Hair follicular keratinocyte (primary cell): ENCODE results near the gene CHMP5.

DNA sequence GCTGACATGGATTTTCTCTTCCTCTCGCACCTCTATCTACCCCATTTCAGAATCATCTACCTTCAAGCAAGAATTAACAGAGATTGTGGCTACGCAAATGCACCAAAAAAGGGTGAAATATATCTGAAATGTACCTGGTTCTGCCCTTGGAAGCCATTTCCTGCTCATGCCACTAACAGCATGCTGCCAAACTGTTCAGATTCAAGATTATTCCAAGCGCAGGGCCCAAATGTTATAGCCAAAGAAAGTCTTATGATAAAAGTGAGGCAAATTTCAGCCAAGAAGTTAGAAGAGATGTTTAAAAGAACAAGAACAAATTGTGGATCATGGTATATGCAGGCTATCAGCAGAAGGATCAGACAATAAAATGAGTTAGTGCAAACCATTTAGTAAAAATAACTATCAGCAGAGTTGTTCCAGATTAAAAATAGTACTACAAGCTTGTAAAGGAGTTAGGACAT lies 1.9 kb downstream of the IFNK start:
- RAMPAGE, long total RNA = no peak

DNA sequence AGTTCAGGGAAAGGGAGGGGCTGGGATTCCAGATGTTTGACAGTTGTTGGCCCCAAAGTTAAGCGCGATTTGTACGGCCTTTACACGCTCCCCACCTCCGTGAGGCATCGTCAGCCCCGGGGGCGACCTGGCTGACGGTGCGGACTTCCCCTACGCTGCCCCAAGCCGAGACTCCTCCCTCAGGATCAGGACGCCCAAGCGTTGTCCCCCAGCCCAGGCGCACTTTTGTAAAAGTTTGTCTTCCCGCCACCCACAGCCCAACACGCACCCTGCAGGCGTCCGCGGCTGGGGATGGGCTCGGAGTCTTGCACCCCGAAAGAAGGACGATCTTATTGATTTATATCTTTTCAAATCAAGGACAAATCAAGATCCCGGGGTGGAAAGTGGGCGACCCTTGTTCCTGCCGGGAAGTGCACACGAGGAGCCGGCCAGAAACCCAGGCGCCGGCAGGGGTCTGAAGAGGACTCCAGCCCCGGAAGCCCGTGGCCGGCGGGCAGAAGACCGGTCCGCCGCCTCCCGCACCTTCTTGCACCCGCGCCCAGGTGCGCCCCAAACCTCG lies 619 bp downstream of the MOB3B start:
- RAMPAGE, long total RNA = no peak

- RAMPAGE, long total RNA = no peak
Observed at GRCh38 chr9:30770914-30771438, 1557.6 kb upstream of the LINGO2 start.

DNA sequence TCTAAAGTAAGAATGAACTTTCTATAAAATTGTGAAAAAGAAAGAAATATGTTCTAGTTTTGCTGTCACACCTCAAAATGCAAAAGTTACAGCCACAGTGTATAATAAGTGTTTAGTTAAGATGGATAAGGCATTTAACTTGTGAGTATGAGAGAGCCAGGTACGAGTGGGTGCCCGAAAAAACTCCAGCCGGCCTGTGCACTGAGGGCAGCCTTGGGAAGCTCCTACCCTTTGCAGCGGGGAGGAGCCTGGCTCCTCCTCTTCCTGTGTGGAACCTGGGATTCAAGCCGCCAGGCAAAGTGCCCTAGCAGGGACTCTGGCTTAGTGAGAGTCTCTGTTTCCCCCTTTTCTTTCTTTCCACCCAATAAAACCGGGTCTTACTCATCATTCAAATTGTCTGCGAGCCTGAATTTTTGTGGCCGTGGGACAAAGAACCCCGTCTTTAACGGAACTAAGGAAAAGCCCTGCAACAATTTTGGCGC lies 536.0 kb upstream of the ACO1 start:
- RAMPAGE, long total RNA = no peak

DNA sequence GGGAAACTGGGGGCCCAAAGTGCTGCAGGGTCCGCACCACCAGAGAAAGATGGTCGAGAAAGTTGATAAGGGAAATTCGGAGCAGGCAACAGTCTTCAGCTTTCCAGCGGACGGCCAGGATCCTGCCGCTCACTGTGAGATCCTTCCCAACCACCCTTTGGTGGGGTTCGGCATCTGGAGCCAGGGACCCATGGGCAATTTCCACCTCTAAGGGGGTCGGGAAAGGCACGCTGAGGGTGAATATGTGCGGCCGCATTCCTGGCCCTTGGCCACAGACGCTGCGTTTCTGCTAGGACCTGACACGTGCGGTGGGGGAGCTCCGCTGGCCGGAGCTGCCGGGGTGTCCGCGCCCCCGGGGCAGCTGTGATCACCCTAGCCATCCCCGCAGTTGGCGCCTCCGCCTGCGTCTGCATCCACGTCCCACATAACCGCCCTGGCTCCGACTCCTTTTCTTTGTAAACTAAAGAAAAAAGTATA lies 5.3 kb upstream of the DNAJA1 start:
- RAMPAGE, long total RNA = no peak

- RAMPAGE, long total RNA = no peak
Observed at GRCh38 chr9:33023896-33024555, 1.0 kb upstream of the DNAJA1 start.

DNA sequence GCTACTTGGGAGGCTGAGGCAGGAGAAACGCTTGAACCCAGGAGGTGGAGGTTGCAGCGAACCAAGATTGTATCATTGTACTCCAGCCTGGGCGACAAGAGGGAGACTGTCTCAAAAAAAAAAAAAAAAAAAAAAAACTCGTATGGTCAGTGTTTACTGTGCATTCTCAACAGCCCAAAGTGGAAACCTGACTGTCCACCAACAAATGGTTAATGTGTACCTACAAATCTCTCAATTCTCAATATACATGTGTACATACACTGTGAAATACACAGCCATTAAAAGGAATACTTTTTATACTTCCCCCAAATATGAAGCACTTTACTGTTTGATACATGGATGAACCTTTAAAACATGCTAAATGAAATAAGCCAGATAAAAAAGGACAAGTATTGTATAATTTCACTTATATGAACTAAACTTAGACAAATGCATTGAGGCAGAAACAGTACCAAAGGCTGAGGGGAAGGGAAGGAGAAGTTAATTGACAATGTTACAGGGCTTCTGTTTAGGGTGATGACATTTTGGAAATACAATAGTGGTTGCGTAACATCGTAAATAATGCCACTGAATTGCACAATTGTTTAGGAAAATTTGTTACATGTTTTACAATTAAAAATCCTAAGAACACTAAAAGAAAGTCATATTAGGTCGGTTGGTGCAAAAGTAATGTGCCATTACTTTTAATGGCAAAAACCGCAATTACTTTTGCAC lies 16.6 kb downstream of the DNAJA1 start:
- RAMPAGE, long total RNA = no peak

- RAMPAGE, long total RNA = no peak
Observed at GRCh38 chr9:33108612-33108989, 32.1 kb upstream of the SMU1 start.

GRCh38 chr9:33113043-33113630 lies 36.7 kb upstream of the SMU1 start:
- RAMPAGE, long total RNA = no peak

DNA sequence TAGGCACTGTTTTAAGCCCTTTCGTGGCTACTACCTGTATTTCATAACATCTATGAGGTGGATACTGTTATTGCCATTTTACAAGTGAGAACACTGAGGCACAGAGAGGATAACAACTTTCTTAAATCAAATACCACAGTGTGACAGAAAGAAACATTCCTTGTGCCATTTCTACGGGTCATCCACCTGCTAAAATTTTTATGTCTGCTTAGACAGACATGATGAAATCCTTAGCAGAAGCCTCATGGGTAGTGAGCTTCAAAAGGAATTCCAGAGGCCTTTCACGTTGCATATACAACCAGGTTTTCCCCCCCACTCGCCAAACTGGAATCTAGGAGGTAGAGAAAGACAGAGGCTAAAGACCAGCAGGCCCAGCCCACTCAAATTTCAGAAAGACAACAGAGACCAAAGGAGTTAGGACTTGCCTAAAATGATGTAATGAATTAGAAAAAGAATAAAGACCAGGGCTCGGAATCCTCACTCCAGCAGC lies 9.3 kb downstream of the B4GALT1 start:
- RAMPAGE, long total RNA = no peak

DNA sequence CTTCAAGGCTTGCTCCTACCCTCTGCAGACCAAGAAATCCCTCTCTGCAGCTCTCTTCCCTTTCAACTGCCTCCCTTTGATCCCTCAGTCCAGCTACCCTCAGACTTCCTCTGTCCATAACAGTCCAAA lies 9.0 kb downstream of the B4GALT1 start:
- RAMPAGE, long total RNA = no peak

- RAMPAGE, long total RNA = no peak
Observed at GRCh38 chr9:33163479-33164303, 3.4 kb downstream of the B4GALT1 start.

DNA sequence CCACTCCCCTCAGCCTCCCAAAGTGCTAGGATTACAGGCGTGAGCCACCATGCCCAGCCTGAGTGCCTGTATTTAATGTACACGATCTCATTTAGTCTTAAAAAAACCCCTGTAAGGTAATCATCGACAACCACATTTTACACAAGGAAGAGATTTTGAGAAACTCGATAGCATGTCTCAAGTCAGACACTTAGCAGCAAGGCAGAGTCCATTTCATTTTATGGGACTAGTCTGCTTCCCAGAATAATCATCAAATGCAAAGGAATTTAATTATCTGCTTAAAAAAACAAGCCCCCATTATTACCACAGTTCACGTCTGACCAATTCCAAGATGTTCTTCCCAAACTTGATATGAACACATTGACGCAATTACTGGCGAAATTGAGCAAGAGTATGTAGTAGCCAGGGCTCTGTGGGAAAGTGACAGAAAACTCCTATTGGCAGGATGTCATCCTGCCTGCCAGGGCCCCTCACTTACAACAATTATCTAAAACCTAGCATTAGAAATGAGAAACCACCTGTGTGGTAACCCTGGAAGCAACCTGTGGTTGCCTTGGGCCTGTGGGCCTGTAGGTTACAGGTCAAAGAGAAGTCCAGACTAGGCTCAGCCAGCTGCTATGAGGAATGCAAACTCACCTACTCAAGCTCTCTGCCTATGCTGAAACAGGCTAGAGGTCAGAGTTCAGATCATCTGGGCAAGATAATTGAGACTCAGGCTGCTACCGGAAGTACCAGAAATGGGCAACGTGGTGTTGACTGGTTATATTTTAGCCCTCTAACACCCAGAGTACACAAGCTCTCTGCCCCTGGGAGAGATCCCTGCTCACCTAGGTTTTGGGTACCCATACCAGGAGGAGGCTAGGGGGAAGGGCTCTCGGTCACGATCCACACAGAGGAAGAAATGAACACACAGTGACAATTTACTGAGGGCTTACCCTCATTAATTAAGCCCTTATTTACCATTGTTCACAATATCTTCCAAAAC lies 1.6 kb downstream of the B4GALT1 start:
- RAMPAGE, long total RNA = no peak

DNA sequence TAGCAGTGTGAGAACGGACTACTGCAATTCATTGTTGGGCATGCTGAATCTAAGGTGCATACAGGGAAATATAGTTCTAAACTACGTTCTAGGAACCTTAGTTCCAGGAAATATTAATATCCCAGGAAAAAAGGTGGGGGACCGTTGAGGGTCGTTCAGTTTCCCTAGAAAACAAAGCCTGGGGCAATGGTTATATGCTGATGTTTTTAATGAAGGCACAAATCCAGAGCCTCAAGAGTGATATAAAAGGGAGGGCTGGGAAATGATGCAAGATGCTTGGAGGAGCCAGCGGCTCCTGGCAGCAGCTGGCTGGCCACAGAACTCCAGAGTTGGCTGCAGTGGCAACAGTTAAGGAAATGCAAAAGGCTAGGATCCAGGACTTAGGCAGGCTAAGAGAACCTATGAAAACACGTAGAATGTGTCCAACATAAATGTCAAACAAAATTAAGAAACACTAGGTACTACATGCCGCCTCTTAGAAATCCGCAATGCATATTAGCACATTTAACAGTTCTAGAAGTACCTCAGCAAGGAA lies 31.0 kb upstream of the B4GALT1 start:
- RAMPAGE, long total RNA = no peak

DNA sequence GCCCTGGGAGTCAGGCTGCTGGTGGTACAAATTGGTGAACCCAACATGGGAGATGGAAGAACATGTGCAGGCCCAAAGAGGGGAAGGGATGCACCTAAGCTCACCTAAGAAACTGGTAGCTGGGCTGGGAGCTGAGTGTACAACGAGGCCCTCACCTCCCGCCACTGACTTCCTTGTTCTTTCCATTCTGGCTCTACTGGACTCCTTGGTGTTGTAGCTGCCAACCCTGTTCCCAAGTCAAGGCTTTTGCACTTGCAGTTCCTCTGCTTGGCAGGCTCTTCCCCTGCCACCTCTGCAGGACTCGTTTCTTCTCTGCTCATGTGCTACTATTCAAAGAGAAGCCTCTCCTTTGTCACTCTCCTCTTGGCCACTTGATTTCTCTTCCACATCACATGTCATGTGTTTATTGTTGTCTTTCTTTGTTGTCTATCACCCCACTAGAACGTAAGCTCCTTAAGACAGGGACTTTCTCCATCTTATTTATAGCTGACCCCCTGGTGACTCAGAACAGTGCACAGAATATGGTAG lies 5.4 kb upstream of the SPINK4 start:
- RAMPAGE, long total RNA = no peak

GRCh38 chr9:33262627-33263031 lies 1.9 kb downstream of the BAG1 start:
- RAMPAGE, long total RNA = no peak

DNA sequence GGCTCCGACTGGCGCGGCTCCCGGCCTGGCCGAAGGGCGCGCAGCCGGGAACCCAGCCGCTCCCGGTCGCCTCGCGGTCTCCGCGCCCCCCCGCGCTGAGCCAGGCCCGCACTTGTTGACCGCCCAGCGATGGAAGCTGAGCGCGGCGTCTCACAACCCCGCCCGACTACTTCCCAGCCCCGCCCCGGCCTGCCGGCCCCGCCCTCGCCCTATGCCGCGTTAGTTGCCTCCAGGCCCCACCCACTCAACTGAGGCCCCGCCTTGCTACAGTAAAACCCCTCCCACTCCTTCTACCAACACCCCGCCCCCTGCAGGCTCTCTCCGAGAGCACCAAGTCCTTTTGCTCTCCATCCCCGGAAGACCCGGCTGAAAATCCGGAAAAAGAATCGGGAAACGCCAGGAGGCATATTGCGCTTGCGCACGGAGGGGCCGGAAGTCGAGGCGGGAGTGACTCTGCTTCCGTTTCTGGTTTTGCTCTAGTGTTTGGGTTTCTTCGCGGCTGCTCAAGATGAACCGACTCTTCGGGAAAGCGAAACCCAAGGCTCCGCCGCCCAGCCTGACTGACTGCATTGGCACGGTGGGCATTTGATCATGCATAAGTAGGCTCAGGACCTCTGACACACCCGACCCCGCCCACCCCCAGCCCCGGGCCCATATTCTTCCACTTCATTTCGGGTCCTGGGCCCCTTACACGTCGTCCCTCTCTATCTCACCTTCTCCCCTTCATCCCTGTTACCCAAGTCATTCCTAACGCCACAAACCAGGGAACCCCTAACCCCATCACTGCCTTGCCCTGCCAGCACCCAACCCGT lies at the start of gene CHMP5:
TSS of gene CHMP5 (plus strand) at position 479 of the 812 bp plus-strand sequence.
- RAMPAGE, long total RNA = no peak

- RAMPAGE, long total RNA = no peak
Observed at GRCh38 chr9:33624041-33625015, 100.3 kb downstream of the ANKRD18B start.

- RAMPAGE, long total RNA = no peak
Observed at GRCh38 chr9:33751408-33752714, 43.5 kb upstream of the PRSS3 start.

DNA sequence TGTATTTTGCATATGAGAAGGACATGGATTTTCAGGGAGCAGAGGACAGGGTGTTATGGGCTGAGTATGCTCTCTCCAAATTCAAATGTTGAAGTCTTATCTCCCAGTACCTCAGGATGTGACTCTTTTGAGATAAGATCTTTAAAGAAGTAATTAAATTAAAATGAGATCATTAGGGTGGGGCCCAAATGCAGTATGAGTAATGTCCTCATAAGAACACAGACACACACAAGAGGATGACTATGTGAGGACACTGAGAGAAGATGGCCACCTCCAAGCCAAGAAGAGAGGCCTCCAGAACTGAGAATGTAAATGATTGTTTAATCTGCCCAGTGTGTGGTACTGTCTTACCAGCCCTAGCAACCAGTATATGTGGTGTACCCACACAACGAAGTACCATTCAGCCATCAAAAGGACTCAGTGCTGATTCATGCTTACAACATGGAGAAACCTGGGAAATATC lies 24.9 kb upstream of the PRSS3 start:
- RAMPAGE, long total RNA = no peak